Subcutaneous preadipocyte (primary cell): Measurements from ENCODE around the genes MRTFA, CHADL and RANGAP1.

- CAGE, long polyA plus RNA, result no peak
Observed at GRCh38 chr22:40042870-40043553, 48.3 kb downstream of the FAM83F start.

DNA sequence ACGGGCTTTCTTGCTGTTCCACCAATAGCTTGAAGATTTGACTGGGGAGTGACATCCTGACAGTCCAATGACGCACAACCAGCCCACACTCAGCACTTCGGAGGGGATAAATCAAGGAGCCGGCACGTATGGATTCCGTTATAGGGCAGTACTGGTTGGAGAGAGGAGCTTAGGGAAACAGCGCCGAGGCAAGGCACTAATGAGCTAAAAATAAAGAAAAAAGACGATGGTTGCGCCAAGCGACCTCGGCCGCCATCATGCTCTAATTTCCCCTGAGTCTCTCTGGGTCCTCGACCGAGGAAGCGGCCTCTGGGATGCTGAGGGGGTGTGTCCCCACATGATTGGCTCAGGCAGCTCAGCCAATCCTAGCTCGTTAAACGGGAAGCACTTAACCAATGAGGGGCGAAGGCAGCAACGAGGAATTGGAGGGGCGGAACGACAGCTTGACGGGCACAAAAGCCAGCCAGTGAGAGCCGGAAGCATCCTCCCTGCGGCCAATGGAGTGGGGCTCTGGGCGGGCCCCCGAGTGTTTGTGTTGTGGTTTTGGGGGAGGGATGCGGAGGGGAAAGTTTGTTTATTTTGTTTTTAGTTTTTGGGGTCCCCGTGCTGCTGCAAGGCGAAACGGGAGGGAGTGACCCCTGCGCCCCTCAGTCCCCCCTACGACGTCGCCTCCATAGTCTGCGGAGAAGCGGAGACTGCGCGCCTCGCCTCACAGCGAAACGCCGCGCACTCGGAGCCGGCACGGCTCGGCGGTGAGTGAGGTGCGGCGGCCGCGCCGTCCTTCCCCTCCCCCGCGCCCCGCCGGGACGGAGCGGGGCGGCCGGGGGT lies 49.7 kb downstream of the FAM83F start:
- CAGE, long polyA plus RNA, result no peak

GRCh38 chr22:40045075-40046017 lies 50.6 kb downstream of the FAM83F start:
- CAGE, long polyA plus RNA, result no peak

DNA sequence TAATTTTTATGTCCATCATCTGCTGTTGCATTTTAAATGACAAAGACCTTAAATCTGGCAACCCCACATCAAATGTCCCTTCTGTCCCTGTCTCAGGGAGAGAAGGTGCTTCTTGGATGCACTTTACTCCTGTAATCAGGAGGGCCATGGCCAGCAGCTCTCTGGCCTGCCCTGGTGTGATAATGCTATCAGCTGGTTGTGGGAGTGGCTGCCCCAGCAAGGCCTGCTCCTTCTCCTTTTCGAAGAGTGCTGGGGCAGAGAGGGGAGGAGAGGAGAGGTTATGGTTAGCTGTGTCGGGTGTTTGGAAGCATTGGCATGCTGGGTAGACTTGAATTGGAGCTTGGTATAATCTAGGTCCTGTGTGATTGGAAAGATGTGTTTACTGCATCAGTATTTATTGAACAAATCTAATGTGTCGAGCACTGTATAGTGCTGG lies 12.8 kb downstream of the TNRC6B start:
- CAGE, long polyA plus RNA, result no peak

GRCh38 chr22:40224702-40225372 lies 47.1 kb downstream of the TNRC6B start:
- CAGE, long polyA plus RNA, result no peak

- CAGE, long polyA plus RNA, result no peak
Observed at GRCh38 chr22:40289892-40290626, 56.2 kb upstream of the ADSL start.

GRCh38 chr22:40342747-40343567 lies 3.3 kb upstream of the ADSL start:
- CAGE, long polyA plus RNA, result no peak

- CAGE, long polyA plus RNA, result no peak
Observed at GRCh38 chr22:40385009-40385814, 14.8 kb downstream of the SGSM3 start.

DNA sequence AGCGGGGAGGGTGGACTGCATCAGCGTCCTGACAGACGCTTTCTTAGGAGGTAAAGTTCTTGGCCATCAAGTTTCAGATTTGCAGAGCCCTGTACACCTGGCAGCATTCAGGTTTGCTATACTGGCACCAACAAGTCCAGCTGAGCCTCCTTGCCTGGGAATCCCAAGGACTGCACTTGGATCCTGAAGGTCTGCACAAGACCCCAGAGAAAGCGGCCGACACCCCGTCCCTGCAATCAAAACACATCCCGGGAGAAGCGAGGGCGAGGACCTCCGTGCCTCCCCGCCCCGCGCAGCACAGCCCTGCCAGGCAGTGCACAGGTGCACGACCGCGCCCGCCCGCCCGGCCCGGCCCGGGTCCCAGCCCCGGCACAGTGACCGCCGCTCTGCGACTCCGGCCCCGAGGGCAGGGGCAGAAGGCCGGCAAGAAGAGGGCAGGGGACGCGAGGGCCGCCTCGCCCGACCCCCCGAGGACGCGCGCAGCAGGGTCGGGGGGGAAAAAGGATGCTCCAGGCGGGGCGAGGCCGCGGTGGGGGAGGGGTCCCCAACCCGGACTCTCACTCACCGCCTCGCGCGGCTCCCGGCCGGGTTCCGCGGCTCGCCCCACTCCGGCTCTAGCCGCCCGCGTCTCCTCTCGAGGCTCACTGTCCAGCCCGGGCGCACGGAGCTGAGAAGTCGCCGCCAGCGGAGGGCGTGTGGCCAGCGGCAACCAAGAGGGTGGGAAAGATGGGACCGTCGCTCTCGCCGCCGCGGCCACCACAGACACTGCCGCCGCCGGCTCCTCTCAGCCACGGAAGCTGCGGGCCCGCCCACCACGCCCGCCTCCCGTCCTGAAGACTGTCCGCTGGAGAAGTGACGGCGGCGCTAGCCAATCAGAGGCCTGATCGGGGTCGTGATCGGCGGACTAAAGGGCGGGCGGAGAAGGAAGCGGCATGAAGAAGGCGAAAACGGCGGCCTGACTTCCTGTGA lies at the start of gene MRTFA:
Gene MRTFA, minus strand, starts transcription at position 807 of the 969 bp plus-strand sequence.
- CAGE, long polyA plus RNA, result no peak

DNA sequence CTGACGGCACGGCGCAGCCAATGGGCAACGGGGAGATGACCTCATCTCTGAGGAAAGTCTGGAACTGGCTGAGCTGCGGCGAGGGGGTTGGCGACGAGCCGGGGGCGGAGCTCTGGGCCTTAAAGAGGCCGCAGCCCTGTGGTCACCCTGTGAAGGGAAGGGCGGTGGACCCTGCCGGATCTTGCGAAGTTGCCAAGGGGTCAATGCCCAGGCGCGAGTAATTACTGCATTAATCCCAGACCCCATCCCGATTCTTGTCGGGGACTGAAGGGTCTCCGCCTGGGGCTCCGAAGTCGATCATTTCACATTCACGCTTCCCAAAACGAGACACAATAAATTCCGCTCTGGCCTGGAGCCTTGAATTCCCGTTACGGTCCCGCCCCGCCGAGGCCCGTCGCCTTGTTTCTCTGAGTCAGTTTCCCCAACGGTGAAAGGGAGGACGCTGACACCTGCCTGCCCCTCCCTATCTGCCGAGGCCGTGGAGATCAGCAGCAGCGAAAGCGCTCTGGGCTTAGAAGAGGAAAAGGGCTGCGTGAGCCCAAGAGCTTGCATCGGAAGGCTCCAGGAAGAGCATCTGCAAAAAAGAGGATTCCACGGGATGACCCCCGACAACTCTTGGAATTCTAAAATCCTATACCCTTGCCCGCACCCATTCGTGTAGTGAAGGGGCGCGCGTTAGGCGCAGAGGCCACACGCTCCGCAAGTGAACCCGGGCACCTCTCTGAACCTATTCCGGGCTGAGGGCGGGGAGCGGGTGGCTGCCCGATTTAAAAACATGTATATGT lies 555 bp upstream of the MRTFA start:
- CAGE, long polyA plus RNA, result no peak

DNA sequence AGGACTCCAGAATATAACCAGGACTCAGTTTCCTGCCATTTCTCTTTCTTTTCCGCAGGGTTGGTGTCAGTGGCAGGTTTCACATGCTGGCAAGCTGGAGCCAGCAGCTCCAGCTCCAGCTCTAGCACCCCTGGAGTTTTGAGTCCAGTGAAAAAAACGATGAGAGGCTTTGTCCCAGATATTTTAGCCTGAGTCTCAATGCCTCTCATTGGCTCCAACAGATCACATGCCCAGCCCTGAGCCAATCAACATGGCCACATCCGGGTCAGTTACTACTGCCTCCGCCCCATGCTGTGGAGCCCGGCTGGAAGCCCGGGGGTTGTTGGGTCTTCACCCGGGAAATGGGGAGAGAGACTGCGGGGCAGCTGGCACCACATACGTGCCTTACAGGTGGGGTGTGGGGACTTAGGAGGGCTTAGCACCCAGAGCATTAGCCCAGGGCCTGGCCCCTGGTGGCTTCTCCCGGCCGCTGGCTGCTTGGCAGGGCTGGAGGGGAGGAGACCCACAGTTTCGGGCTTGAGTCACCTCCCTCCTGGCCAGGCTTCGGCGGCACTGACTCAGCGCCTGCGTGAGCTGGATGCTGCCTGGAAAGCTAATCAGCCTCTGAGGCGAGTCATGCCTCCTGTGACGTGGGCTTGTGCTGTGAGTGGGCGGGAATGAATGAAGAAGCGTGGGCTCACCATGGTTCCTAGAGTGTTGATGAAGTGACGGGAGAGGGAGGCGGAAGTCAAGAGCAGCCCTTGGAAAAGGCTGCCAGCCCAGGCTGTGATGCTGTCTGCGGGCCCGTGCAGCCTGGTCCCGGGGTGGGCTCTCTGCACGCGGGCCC lies 15.3 kb upstream of the MRTFA start:
- CAGE, long polyA plus RNA, result no peak

- CAGE, long polyA plus RNA, result no peak
Observed at GRCh38 chr22:40739850-40740452, 60.7 kb downstream of the MCHR1 start.

- CAGE, long polyA plus RNA, result no peak
Observed at GRCh38 chr22:41092975-41093224, 508 bp downstream of the EP300 start.

GRCh38 chr22:41102127-41102901 lies 9.9 kb downstream of the EP300 start:
- CAGE, long polyA plus RNA, result no peak

DNA sequence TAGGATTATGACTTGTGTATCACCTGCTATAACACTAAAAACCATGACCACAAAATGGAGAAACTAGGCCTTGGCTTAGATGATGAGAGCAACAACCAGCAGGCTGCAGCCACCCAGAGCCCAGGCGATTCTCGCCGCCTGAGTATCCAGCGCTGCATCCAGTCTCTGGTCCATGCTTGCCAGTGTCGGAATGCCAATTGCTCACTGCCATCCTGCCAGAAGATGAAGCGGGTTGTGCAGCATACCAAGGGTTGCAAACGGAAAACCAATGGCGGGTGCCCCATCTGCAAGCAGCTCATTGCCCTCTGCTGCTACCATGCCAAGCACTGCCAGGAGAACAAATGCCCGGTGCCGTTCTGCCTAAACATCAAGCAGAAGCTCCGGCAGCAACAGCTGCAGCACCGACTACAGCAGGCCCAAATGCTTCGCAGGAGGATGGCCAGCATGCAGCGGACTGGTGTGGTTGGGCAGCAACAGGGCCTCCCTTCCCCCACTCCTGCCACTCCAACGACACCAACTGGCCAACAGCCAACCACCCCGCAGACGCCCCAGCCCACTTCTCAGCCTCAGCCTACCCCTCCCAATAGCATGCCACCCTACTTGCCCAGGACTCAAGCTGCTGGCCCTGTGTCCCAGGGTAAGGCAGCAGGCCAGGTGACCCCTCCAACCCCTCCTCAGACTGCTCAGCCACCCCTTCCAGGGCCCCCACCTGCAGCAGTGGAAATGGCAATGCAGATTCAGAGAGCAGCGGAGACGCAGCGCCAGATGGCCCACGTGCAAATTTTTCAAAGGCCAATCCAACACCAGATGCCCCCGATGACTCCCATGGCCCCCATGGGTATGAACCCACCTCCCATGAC lies 28.1 kb upstream of the L3MBTL2 start:
- CAGE, long polyA plus RNA, result no peak

GRCh38 chr22:41177630-41178547 lies 27.2 kb upstream of the L3MBTL2 start:
- CAGE, long polyA plus RNA, result no peak

DNA sequence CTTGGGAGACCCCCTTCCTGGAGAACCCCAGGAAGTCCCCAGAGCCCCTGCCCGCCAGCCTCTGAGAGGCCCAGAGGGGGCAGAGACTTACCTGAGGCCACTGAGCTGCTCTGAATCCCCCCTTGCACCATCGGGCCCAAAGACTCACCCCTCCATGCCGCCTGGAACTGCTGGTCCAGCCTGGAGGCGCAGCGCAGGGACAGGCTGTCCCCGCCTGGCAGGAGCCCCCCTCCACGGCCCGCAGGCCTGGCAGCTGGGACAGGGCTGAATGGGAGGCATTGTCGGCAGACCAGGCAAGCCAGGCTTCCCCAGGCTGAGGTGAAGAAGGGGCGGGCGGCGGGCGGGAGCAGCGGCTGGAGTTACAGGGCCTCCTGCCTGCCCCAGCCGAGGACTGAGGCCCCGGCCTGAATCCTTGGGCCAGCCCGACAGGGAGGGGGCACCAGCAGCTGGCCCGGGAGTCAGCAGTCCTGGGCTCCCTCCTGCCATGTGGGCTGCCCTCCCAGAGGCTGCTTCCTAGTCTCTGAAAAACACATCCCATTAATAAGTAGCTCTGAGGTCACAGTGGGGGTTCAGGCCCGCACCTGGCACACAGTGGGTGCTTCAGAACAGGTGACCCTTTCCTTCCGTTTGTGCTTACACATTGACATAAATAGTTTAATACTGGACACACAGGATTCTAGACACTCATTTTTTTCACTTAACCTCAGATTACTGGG lies at the start of gene CHADL:
Gene CHADL, minus strand, starts transcription at position 206 of the 716 bp plus-strand sequence.
- CAGE, long polyA plus RNA, result no peak

DNA sequence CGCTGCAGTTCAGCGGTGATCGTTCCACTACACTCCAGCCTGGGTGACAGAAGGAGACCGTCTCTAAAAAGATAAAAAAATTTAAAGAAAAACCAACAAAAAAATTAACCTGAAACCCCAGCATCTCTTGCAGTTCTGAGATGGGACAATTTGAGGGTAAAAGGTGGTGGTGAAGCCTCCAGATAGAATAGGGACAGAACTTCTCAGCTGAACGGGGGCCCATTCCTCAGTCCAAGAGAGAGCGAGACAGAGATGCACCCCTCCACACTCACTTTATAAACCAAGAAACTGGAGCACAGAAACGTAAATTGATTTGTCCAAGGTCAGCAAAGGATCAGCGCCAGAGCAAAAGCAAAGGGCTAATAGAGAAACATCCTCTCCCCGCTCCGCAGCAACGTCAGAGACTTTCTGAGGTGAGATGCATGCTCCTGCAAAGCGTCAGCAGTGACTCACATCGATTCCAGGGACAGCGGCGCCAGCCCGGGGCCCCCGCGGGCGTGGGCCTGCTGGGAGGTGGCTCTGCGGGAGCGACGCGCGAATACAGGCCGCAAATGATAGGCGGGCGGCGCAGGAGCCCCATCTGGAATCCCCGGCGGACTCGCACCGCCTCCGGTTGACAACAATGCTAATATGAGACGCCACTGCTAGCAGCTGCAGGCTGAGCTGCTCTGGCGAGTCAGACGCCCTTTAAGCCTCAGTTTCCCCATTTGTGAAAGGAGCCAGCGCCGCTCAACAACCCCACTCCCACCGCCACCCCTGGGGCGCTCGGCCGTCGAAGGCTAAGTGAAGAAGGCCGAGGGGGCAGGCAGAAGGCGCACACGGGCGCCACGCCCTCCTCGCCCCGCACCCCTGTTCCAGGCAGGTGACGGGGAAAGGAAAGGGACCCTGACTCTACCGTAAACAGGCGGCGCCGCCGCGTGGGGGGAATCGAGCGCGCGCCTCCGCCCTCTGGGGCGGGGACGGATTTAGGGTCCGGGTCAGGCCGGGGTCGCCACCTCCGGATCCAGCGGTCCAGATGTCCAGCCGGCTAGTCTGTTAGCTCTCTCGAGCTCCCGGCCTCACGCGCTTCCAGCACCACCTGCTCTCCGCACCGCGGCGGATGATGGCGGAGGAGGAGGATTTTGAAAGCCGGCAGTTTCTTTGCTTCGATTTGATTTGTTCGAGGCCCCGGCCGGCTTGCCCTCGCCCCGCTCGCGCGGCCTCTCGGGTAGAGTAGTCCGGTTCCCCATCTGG lies at the start of gene RANGAP1:
Gene RANGAP1, minus strand, starts transcription at position 1,097 of the 1,233 bp plus-strand sequence.
- CAGE, long polyA plus RNA, result no peak

DNA sequence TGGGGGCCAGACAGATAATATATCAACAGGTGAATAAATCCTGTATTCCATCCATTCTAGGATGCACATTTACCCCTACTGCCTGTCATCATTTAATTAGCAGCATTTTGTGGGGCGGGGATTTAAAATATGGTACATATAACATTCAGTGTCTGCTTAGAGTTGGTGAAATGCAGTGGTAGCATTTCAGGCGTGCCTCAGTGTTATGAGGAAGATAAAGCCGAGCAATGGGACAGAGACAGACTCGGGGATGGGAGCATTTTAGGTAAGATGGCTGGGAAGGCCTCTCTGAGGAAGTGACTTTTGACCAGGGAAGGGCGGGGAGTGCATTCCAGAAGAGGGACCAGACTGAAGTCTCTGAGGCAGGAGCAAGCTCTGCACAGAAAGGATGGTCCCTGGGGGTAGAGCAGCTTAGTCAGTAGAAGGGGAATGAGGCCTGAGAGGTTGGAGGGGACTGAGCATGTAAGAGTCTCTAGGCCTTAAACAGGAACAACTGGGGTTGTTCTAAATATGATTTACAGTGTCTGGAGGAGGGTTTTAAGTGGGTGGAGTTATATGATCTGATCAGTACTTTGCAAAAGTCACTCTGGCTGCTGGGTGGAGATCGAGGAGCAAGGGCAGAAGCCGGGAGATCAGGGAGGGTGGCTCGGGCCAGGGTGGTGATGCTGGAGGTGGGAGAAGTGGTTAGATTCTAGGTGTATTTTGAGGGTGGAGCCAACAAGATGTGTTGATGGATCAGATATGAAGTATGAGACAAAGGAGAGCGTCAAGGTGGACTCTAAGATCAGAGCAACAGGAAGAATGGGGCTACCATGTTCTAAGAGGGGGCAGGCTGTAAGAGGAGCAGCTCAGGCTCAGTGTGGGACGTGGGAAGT lies 31.7 kb upstream of the TEF start:
- CAGE, long polyA plus RNA, result no peak

DNA sequence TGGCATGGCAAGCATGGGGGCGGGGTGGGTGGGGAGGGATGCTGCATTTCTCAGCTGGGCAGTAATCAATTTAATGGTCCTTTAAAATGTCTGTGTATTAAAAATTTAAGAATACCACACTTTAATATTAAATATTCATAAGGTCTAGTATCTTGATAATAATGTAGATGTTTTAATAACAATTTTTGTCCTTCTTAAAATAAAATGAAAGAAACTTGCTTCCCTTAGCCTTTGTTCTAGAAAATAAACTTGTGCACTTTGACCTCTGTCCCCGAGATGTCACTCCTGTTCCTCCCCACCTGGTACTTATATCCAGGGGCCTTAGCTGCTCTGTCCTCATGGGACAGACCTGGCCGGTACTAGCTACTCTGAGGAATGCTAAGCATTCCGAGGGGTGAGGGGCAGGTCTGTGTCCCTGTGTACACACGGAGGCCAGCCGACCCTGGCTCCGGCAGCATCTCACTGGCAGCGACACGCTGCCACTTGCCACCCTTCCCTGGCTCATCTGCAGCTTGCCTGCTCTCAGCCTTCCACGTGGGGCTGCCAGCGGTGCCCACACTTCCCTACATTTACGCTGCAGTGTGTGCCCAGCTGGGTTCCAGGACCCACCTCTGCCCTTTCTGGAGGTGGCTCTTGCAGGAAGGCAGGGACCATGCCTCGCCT lies 21.7 kb upstream of the TEF start:
- CAGE, long polyA plus RNA, result no peak